Skeletal muscle tissue (tissue), 7 donors: ENCODE measurements around the genes LEP, FLNC and IRF5.

DNA sequence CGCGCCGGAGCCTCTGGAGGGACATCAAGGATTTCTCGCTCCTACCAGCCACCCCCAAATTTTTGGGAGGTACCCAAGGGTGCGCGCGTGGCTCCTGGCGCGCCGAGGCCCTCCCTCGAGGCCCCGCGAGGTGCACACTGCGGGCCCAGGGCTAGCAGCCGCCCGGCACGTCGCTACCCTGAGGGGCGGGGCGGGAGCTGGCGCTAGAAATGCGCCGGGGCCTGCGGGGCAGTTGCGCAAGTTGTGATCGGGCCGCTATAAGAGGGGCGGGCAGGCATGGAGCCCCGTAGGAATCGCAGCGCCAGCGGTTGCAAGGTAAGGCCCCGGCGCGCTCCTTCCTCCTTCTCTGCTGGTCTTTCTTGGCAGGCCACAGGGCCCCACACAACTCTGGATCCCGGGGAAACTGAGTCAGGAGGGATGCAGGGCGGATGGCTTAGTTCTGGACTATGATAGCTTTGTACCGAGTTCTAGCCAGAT, at the start of gene LEP:
TSS of gene LEP (plus strand) at position 287 of the 477 bp plus-strand sequence.
- PRO-cap, 3 experiments, result no peak in any of the 3 experiments
- RAMPAGE, long total RNA, result no peak
- RRBS, 2 experiments, result 18 to 19% methylated on average over 18 of the region's 38 CpGs

DNA sequence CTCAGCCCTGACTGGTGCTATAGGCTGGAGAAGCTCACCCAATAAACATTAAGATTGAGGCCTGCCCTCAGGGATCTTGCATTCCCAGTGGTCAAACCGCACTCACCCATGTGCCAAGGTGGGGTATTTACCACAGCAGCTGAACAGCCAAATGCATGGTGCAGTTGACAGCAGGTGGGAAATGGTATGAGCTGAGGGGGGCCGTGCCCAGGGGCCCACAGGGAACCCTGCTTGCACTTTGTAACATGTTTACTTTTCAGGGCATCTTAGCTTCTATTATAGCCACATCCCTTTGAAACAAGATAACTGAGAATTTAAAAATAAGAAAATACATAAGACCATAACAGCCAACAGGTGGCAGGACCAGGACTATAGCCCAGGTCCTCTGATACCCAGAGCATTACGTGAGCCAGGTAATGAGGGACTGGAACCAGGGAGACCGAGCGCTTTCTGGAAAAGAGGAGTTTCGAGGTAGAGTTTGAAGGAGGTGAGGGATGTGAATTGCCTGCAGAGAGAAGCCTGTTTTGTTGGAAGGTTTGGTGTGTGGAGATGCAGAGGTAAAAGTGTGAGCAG, 15.4 kb downstream of the LEP start:
- PRO-cap, 3 experiments, result no peak in any of the 3 experiments
- RAMPAGE, long total RNA, result no peak
- RRBS, 2 experiments, result no CpG with 5 or more reads among the region's 6 CpGs

DNA sequence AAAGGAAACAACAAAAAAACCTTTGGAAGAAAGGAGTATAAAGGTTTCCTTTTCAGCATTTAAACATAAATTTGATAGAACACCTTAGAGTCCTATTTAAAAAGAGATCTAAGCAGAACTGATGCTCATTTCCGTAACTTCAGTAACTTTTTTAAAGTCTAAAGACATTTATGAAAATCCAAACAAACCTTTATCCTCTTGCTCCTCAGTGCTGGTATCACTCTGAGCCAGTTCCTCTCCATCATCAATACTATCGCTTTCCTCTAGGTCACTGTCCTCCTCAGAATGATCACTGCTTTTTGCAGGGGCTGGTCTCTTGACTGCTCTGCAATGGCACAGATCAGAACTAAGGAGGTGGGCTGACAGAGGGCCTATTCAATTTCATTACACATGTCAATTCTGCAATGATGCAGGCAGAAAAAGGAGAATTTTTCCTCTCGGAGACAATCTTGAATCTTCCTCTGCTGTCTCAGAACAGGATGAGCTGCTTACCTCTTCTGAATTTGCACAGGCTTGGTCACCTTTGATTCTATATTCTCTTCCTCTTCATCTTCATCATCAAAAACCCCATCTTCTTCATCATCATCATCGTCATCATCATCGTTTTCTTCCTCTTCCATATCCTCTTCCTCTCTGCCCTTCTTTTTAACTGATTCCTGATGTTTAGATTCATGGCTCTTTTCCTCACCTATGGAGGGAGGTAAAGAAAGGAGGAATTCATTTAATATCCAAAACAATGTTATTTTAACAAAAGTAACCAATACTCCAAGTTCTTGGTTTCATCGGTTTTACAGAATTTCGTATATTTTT, 8.1 kb downstream of the RBM28 start:
- PRO-cap, 3 experiments, result no peak in any of the 3 experiments
- RAMPAGE, long total RNA, result no peak
- RRBS, 2 experiments, result no CpG with 5 or more reads among the region's 7 CpGs

DNA sequence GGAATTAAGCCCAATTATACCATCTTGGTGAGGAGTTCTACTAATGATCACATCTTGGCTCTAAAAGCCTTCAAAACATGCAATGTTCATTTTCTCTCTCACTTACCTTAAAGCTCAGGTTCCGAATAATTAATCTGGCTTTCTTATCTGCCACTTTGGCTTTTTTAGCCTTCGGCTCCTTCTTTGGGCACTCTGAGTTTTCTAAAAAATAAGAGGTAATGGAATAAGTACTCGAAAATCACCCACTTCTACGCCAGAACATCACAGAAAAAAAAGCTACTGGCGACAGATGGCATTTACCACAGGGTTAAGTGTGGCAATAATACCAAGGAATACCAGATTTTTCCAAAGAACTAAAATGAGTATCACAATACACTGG, 4.6 kb downstream of the RBM28 start:
- PRO-cap, 3 experiments, result no peak in any of the 3 experiments
- RAMPAGE, long total RNA, result no peak
- RRBS, 2 experiments, result no CpG with 5 or more reads among the region's 5 CpGs

DNA sequence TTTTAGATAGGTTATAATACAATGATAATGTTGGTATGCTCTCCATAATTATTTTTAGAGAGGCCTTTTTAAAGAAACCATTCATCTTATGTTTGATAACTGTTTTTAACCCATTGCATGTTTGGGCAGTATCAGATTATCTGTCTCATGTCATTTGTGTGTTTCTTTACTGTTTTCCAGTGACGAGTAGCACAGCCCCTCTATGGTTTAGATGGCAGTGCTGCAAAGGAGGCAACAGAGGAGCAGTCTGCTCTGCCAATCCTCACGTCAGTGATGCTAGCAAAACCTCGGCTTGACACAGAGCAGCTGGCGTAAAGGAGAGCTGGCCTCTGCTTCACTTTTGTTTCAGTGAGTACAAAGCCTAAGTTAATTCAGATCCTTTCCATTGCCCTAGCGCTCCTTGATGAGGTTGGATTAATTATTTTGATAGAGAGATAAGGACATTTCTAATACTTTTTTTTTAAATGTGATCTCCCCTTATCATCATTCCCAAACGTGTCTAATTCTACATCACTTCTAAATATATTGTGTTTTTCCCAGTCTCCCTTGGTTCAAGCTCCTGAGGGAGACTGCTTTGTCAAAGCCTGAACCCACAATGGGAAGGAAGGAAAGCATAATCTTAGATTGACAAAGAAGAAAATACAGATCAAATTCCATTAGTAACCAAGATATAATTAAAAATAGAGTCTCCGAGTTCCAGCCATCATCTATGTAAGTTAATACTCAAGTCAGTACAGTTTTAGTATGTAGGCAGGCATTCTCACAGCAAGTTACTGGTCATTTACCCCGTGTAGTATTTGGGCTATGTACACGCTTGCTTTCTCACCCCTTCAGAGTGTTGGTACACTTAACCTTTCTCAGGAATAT, 80.2 kb upstream of the GARIN1A start:
- PRO-cap, 3 experiments, result no peak in any of the 3 experiments
- RAMPAGE, long total RNA, result no peak
- RRBS, 2 experiments, result no CpG with 5 or more reads among the region's 9 CpGs

GRCh38 chr7:128652414-128653134, 19.5 kb upstream of the GARIN1A start:
- PRO-cap, 3 experiments, result no peak in any of the 3 experiments
- RAMPAGE, long total RNA, result no peak
- RRBS, 2 experiments, result no CpG with 5 or more reads among the region's 32 CpGs

DNA sequence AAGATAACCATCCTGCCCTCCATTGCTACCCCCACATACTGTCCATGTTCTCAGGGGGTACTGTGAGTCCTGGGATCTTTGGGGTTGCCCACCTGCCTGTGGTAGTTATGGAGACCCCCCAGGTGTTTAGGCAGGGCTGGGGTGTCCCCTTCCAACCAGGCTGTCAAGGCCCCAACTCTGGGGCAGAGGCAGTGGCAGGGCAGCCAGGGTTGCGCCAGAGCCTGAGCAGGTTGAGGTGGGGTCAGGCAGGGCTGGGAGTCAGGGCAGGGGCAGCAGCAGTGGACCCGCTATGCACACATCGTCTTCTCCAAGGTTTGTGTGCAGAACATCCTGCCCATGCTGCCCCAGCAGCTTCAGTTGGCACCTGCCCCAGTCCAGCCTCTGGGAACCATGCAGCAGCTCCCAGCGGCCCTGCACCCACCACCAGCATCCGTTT, 16.2 kb upstream of the GARIN1A start:
- PRO-cap, 3 experiments, result no peak in any of the 3 experiments
- RAMPAGE, long total RNA, result no peak
- RRBS, 2 experiments, result no CpG with 5 or more reads among the region's 5 CpGs

GRCh38 chr7:128830263-128831161, at the start of gene FLNC:
TSS of gene FLNC (plus strand) at chr7:128830406.
- PRO-cap, 3 experiments, result peak in 3 of 3 experiments; most common plus-strand start chr7:128830429 (in 3); most common minus-strand start chr7:128830920 (in 1)
- RAMPAGE, long total RNA, result no peak
- RRBS, 2 experiments, result 2 to 3% methylated on average over 36 of the region's 103 CpGs

DNA sequence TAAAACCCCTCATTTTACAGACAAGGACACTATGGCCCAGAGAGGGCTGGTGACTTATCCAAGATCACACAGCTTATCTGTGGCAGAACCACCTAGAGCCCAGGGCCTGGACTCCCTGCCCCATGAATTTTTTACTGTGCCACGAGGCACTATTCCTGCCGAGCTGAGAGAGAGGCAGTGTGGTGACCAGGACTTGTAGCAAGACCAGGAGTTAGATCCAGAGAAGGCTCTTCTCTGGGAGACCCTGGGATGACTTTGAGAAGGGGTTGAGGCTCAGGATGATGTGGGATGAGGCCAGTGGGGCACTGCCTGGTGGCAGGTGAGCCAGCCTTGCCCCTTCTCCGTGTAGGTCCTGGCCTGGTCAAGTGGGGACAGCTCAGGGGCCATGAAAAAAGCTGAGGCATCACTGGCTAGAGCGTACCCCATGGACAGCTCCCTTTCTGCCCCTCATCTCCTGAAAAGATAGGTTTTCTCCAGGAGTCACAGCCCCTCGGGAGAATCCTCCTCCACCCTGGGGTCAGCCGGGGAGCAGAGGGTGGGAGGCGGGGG, 5.7 kb downstream of the FLNC start:
- PRO-cap, 3 experiments, result peak in 1 of 3 experiments; most common plus-strand start position 61 of the sequence (in 1)
- RAMPAGE, long total RNA, result no peak
- RRBS, 2 experiments, result 15% methylated on average over 2 of the region's 7 CpGs; no CpG with 5 or more reads in 1 of the 2 experiments

GRCh38 chr7:128856520-128856668, 6.3 kb upstream of the ATP6V1F start:
- PRO-cap, 3 experiments, result no peak in any of the 3 experiments
- RAMPAGE, long total RNA, result no peak
- RRBS, 2 experiments, result 35 to 51% methylated on average over 6 of the region's 9 CpGs

DNA sequence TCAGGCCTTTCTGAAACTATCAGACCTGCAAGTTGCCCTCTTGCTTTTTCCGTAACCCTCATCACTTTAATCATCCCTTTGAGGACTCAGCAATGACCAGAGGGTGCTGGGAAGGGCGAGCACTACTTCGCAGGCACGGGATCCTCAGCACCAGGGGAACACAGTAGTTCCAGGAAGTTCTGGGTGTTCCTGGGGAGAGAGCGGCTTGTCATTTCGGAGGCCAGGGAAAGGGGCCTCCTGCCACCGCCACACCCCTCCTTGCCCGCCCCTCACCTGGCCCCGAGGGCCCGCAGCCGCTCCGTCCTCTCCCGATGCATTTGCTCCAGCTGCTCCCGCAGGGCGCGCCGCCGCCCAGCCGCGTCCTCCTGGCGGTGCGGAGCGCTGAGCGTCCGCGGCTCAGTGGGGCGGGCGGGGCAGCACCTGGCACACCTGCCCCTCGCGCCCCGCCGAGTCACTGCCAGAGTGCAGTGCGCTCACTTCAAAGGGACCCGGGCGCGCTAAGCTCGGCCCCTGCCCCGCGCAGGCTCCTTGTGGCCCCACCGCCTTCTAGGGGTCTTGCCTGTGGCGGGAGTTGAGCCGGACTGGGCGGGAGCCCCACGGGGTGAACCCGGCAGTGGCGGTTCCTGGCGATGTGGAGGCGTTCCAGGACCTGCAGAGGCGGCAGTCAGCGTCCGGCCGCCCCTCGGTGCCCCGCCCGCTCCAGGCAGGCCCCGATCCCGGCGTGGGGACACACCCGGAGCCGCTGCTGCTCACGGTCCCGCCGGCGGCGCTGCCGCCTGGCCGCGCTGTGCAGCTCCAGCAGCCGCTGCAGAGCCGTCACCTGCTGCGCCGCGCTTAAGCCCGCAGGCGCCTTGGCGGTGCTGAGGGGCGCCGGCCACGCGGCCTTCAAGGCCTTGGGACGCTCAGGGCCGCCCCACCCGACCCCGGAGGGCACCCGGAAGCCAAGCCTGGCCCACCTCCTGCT, 3.0 kb downstream of the ATP6V1FNB start:
- PRO-cap, 3 experiments, result peak in 2 of 3 experiments; most common plus-strand start position 569 of the sequence (in 1); most common minus-strand start position 527 of the sequence (in 1)
- RAMPAGE, long total RNA, result no peak
- RRBS, 2 experiments, result 2 to 3% methylated on average over 38 of the region's 85 CpGs

- PRO-cap, 3 experiments, result no peak in any of the 3 experiments
- RAMPAGE, long total RNA, result no peak
- RRBS, 2 experiments, result no CpG with 5 or more reads among the region's 5 CpGs
Measured at GRCh38 chr7:128892649-128893000, 17.9 kb downstream of the KCP start.

DNA sequence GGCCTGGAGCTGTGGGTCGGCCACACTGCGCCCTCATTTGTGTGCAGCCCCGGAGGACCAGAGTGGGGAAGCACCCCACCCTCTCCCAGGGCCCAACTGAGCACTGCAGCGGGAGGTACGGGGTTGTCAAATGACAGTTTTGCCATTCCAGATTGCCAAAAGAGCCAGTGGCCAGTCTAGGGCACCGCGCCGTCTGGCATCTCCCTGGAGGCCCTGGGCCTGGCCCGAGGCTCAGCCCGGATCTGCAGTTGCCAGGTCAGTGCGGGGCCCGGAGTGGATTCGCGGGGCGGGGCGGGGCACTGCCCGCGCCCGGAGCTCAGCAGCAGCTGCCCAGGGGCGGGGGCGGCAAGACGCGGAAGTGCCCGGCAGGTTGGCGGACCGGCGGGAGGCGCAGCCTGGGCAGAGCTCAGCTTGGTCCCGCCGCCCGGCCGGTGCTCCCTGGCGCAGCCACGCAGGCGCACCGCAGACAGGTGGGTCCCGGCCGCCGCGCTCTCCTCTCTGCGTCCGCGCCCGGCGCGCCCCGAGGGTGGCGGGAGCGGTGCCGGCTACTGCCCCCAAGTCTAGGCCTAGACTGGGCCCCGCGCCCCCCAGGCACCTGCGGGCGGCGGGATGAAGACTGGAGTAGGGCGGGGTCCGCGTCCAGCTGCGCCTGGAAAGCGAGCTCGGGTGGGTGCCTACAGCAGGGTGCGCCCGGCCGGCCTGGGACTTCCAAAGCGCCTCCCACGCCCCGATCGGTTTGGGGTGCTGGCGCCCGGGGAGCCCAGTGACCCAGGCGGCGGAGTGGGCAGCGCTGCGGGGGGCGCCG, at the start of gene IRF5:
TSS of gene IRF5 (plus strand) at position 348 of the 805 bp plus-strand sequence.
- PRO-cap, 3 experiments, result peak in 2 of 3 experiments; most common plus-strand start position 402 of the sequence (in 2); most common minus-strand start position 244 of the sequence (in 2)
- RAMPAGE, long total RNA, result no peak
- RRBS, 2 experiments, result 3% methylated on average over 35 of the region's 76 CpGs

DNA sequence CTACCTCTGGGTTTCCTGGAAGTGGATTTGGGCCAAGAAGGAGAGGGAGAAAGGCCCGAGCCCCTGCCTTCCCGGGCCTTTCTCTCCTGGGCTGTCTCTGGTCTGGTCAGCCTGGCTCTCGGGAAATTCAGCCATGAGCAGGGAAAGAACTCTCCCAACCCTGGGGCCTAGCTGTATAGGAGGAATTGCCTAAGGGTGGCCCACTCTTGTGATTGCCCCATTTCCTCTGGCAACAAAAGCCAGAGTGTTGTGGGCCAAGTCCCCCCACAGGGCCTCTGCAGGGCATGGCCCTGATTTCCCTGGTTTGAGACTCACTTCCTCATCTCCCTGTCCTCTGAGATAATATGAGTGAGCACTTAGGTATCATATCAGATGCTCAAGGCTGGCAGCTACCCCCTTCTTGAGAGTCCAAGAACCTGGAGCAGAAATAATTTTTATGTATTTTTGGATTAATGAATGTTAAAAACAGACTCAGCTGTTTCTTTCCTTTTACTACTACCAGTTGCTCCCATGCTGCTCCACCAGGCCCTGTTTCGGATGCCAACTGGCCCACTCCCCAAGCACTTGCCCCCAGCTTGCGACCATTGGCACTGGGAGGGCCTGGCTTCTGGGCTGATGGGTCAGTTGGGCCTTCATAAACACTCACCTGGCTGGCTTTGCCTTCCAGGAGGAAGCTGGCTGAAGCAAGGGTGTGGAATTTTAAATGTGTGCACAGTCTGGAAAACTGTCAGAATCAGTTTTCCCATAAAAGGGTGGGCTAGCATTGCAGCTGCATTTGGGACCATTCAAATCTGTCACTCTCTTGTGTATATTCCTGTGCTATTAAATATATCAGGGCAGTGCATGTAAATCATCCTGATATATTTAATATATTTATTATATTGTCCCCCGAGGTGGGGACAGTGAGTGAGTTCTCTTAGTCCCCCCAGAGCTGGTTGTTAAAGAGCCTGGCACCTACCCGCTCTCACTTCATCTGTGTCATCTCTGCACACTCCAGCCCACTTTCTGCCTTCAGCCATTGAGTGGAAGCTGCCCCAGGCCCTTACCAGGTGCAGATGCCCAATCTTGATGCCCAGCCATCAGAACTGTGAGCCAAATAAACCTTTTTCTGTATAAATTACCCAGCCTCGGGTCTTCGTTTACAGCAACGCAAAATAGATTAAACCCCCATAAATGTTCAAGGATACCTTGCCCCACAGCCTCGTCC, 11.6 kb downstream of the IRF5 start:
- PRO-cap, 3 experiments, result no peak in any of the 3 experiments
- RAMPAGE, long total RNA, result no peak
- RRBS, 2 experiments, result no CpG with 5 or more reads among the region's 11 CpGs

DNA sequence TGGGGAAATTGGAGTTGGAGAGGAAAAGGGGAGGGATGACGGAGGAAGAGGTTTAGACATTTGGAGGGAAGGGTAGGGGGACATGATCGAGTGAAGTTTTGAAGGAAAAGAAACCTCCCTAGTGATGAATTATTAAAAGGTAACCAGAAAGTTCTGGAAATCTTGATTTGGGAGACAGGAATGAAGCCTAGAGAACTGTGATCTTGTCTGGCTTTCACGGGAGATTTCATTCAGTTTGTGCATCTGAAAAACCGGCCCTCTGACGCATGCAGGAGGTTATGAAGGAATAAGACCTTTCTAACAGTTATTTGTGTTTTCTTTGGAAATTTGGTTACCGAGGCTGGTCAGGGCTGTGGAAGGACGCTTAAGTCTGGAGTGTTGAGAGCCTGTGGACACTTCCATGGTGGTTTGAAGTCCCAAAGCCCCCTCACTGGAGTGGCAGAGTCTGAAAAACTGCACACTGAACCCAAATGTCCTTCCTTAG, 1.5 kb downstream of the SMO start:
- PRO-cap, 3 experiments, result no peak in any of the 3 experiments
- RAMPAGE, long total RNA, result no peak
- RRBS, 2 experiments, result no CpG with 5 or more reads among the region's 7 CpGs

DNA sequence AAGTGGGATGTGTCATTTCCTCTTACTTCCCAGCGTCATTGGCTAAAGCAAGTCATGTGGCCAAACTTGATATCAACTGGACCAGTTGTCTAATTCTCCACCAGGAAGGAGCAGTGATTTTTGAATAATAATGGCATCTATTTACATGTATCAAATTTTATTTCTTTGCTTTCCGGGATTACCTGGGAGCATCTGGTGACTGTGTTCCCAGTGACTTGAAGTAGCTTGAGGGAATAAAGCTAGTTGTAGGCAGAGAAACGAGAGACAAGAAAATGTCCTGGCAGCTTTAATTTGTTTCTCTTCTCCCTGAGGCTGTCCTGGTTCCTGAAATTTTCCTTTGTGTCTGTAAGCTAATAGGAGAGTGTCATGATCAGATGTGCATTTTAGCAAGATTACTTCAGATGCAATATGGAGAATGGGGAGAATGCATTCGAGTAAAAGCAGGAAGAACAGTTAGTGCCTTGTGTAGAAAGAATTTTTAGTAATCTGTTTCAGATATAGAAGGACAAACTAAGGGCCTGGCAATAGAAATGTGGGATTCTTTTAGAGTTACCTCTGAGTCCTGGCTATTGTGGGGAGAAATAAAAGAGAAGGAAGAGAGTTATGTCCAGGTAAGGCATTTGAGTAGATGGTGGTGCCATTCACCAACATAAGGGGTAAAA, 38.6 kb downstream of the AHCYL2 start:
- PRO-cap, 3 experiments, result no peak in any of the 3 experiments
- RAMPAGE, long total RNA, result no peak
- RRBS, 2 experiments, result no CpG with 5 or more reads among the region's 4 CpGs

- PRO-cap, 3 experiments, result no peak in any of the 3 experiments
- RAMPAGE, long total RNA, result no peak
- RRBS, 2 experiments, result no CpG with 5 or more reads among the region's 2 CpGs
Measured at GRCh38 chr7:129264977-129265741, 40.3 kb downstream of the AHCYL2 start.

- PRO-cap, 3 experiments, result no peak in any of the 3 experiments
- RAMPAGE, long total RNA, result no peak
- RRBS, 2 experiments, result no CpG with 5 or more reads among the region's 5 CpGs
Measured at GRCh38 chr7:129617365-129618242, 6.1 kb downstream of the NRF1 start.

DNA sequence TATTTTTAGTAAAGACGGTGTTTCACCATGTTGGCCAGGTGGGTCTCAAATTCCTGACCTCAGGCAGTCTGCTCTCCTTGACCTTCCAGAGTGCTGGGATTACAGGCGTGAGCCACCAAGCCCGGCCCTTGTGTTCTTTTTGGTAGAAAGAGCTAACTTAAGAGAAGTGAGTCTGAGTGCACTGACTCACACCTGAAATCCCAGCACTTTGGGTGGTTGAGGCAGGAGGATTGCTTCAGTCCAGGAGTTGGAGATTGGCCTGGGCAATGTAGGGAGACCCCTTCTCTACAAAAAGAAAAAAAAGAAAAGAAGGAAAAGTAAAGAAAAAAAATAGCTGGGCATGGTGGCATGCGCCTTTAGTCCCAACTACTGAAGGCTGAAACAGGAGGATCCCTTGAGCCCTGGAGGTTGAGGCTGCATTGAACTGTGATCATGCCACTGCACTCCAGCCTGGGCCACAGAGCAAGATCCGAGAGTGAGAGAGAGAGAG, 94.0 kb downstream of the NRF1 start:
- PRO-cap, 3 experiments, result no peak in any of the 3 experiments
- RAMPAGE, long total RNA, result no peak
- RRBS, 2 experiments, result no CpG with 5 or more reads among the region's 5 CpGs

- PRO-cap, 3 experiments, result peak in 1 of 3 experiments; most common plus-strand start chr7:129950425 (in 1); most common minus-strand start chr7:129950363 (in 1)
- RAMPAGE, long total RNA, result no peak
- RRBS, 2 experiments, result no CpG with 5 or more reads among the region's 11 CpGs
Measured at GRCh38 chr7:129950157-129950964, 2.4 kb downstream of the UBE2H start.